ENCODE measurements around the gene HNRNPH1.

- PRO-cap, 6 experiments = no peak in any of the 6 experiments
- RAMPAGE, long total RNA, 2 experiments = no peak in any of the 2 experiments
- RRBS = no CpG with 5 or more reads among the region's 19 CpGs
Measured at GRCh38 chr5:177610889-177612035, 11.3 kb downstream of the B4GALT7 start.

GRCh38 chr5:177617637-177618502 is 17.9 kb downstream of the B4GALT7 start:
- PRO-cap, 6 experiments = no peak in any of the 6 experiments
- RAMPAGE, long total RNA, 2 experiments = no peak in any of the 2 experiments
- RRBS = no CpG with 5 or more reads among the region's 6 CpGs

- PRO-cap, 6 experiments = no peak in any of the 6 experiments
- RAMPAGE, long total RNA, 2 experiments = no peak in any of the 2 experiments
Measured at GRCh38 chr5:177633600-177633976, 33.7 kb downstream of the B4GALT7 start.

GRCh38 chr5:177638077-177638746 is 38.3 kb downstream of the B4GALT7 start:
- PRO-cap, 6 experiments = no peak in any of the 6 experiments
- RAMPAGE, long total RNA, 2 experiments = no peak in any of the 2 experiments
- RRBS = no CpG with 5 or more reads among the region's 11 CpGs

DNA sequence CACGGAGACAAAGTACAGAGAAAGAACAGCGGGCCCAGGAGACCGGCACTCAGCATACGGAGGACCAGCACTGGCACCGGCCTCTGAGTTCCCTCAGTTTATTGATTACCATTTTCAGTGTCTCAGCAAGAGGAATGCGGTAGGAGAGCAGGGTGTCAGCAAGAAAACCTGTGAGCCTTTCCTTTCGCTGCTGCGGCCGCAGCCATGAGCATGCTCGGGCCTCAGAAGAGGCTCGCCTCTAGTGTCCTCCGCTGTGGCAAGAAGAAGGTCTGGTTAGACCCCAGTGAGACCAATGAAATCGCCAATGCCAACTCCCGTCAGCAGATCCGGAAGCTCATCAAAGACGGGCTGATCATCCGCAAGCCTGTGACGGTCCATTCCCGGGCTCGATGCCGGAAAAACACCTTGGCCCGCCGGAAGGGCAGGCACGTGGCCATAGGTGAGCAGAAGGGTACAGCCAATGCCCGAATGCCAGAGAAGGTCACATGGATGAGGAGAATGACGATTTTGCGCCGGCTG is 57.9 kb upstream of the N4BP3 start:
- PRO-cap, 6 experiments = no peak in any of the 6 experiments
- RAMPAGE, long total RNA, 2 experiments = start-site peak on the plus strand in 1 of 2 experiments, centred at position 179 of the sequence, 8 reads per replicate
- RRBS = 86% methylated on average over 2 of the region's 28 CpGs

- PRO-cap, 6 experiments = no peak in any of the 6 experiments
- RAMPAGE, long total RNA, 2 experiments = no peak in any of the 2 experiments
- RRBS = no CpG with 5 or more reads among the region's 13 CpGs
Measured at GRCh38 chr5:178107969-178108848, 5.1 kb upstream of the N4BP3 start.

DNA sequence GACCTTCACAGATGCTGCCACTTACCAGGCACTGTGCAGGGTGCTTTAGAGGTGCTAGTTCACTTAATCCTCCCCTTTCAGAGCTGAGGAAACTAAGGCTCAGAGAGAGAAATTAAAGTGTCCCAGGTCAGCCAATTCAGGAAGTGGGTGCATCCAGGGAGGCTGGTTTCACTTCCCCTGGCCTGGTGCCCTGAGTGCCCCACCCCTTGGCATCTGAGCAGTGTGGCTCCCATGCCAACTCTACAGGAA is 4.5 kb upstream of the N4BP3 start:
- PRO-cap, 6 experiments = no peak in any of the 6 experiments
- RAMPAGE, long total RNA, 2 experiments = no peak in any of the 2 experiments

GRCh38 chr5:178148392-178149575 is 4.9 kb downstream of the NHP2 start:
- PRO-cap, 6 experiments = no peak in any of the 6 experiments
- RAMPAGE, long total RNA, 2 experiments = no peak in any of the 2 experiments
- RRBS = no CpG with 5 or more reads among the region's 13 CpGs

DNA sequence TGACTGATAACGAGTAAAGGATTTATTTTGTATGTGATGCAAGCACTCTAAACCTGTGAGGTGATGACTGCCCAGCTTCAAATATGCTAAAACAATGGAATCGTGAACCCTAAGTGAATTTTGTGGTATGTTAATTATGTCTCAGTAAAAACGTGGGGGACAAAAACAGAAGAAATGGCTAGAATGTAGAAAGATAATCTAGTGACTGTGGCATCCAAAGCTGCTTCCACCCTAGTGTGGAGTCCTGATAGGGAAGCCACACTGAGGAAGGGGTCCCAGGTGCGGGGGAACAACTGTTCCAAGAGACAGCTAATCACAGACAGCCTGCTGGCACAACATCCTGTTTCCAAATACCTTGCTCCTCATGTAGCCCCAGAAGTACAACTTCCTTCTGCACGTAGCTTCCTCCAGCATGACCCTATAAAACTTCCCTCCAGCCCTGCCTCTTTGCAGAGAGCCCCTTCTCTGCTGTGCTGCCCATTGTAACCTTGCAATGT is 5.0 kb downstream of the GMCL2 start:
- PRO-cap, 6 experiments = no peak in any of the 6 experiments
- RAMPAGE, long total RNA, 2 experiments = no peak in any of the 2 experiments
- RRBS = no CpG with 5 or more reads among the region's 5 CpGs

DNA sequence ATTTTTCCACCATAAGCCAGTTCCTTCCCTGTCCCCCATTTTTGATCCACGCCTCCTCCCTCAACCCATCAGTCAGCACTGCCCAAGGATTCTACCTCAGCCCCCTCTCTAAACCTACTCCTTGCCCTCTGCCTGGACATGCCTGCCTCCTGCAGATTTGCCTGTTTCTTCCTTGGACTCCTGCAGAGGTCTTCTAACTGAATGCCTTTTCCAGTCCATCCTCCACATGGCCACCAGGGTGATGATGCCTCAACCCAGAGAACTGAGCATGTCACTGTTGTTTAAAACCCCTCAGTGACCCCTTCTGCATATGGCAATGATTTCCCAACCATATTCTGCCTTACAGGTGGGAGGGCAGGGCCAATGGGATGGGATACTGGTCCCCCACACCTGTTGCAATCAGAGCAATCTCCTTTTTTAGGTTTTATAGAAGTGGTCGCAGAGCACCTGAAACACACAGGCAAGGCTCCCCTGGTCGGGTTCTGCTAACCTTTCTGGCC is 9.4 kb downstream of the PHYKPL start:
- PRO-cap, 6 experiments = no peak in any of the 6 experiments
- RAMPAGE, long total RNA, 2 experiments = no peak in any of the 2 experiments
- RRBS = no CpG with 5 or more reads among the region's 3 CpGs

- PRO-cap, 6 experiments = peak in 3 of 6 experiments; most common plus-strand start chr5:178397019 (in 2); most common minus-strand start chr5:178396890 (in 3)
- RAMPAGE, long total RNA, 2 experiments = no peak in any of the 2 experiments
- RRBS = no CpG with 5 or more reads among the region's 14 CpGs
Measured at GRCh38 chr5:178396768-178397132, 164.1 kb upstream of the PHYKPL start.

DNA sequence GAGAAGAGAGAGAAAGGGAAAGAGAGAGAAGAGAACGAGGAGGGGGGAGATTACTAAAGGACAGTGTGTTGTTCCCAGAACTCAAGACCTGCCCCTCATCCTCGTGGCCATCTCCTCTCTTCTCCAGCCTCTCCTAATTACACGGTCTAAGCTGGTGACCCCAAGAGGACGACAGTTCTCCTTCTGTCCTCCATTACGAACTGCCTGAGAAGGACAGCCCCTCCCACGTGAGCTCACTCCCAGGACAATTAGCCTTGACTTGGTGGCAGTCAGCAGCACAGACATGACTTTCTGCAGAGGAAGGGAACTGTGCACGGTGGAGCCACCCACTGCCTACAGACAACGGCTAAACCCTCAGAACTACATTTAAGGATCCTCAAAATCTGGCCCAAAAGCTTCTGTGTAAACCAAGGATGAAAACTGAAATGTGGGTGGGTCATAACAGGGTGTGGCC is 99.0 kb downstream of the COL23A1 start:
- PRO-cap, 6 experiments = no peak in any of the 6 experiments
- RAMPAGE, long total RNA, 2 experiments = no peak in any of the 2 experiments
- RRBS = no CpG with 5 or more reads among the region's 8 CpGs

- PRO-cap, 6 experiments = peak in 5 of 6 experiments; most common plus-strand start chr5:178542703 (in 1); most common minus-strand start chr5:178542517 (in 5)
- RAMPAGE, long total RNA, 2 experiments = no peak in any of the 2 experiments
- RRBS = no CpG with 5 or more reads among the region's 7 CpGs
Measured at GRCh38 chr5:178542396-178542973, 47.7 kb downstream of the COL23A1 start.

- PRO-cap, 6 experiments = peak in 1 of 6 experiments; most common minus-strand start chr5:178642473 (in 1)
- RAMPAGE, long total RNA, 2 experiments = no peak in any of the 2 experiments
- RRBS = no CpG with 5 or more reads among the region's 2 CpGs
Measured at GRCh38 chr5:178642339-178642610, 15.4 kb upstream of the CLK4 start.

DNA sequence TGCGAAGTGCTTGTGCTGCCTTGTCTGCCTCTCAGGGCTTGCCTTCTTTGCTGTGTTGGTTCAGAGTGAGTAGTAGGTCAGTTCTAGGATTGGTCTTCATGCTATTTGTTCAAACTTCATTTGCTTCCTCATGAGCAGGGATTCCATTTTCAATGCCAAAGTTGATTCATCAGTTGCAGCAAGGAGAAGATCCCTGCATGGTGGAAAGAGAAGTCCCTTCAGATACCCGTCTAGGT is 16.7 kb downstream of the ZNF354C start:
- PRO-cap, 6 experiments = no peak in any of the 6 experiments
- RAMPAGE, long total RNA, 2 experiments = no peak in any of the 2 experiments
- RRBS = no CpG with 5 or more reads among the region's 2 CpGs

DNA sequence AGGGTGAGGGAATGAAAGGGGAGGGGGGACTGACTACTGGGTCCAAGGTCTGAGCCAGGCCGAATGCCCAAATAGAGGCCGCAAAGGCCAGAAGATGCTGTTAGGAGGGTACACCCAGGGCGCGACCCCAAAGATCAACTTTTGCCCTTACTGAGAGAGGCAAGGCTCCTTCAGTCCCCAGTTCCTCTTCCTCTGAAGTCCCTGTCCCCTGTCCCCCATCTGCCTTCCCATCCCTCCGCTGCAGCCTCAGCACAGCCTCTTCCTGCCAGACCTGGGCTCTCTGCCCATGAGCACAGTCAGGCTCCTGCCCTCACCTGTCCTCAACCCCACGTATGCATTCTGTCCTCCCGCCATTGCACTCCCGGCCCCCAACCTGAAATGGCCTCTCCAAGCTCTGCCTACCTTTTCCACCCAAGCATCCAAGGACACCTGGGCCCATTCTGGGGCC is 652 bp upstream of the ADAMTS2 start:
- PRO-cap, 6 experiments = peak in 1 of 6 experiments; most common minus-strand start position 194 of the sequence (in 1)
- RAMPAGE, long total RNA, 2 experiments = no peak in any of the 2 experiments
- RRBS = no CpG with 5 or more reads among the region's 8 CpGs

GRCh38 chr5:179378485-179379255 is 33.4 kb upstream of the ADAMTS2 start:
- PRO-cap, 6 experiments = no peak in any of the 6 experiments
- RAMPAGE, long total RNA, 2 experiments = no peak in any of the 2 experiments
- RRBS = 41% methylated on average over 1 of the region's 14 CpGs

- PRO-cap, 6 experiments = peak in 6 of 6 experiments; most common plus-strand start chr5:179530864 (in 3); most common minus-strand start chr5:179530744 (in 3)
- RAMPAGE, long total RNA, 2 experiments = start-site peak on the minus strand in 2 of 2 experiments, at chr5:179530684-179530740 at its widest, 13 to 18 reads per replicate
- RRBS = 5% methylated on average over 31 of the region's 54 CpGs
Measured at GRCh38 chr5:179530331-179531136, 19.8 kb upstream of the RUFY1 start.

GRCh38 chr5:179623541-179624091 is at the start of gene HNRNPH1:
Gene HNRNPH1 (minus strand): TSS chr5:179623671.
- PRO-cap, 6 experiments = peak in 6 of 6 experiments; most common plus-strand start chr5:179623976 (in 3); most common minus-strand start chr5:179623669 (in 6)
- RAMPAGE, long total RNA, 2 experiments = start-site peak on the minus strand in 2 of 2 experiments, at chr5:179623636-179623674 at its widest, 273 to 291 reads per replicate
- RRBS = 2% methylated on average over 5 of the region's 46 CpGs

DNA sequence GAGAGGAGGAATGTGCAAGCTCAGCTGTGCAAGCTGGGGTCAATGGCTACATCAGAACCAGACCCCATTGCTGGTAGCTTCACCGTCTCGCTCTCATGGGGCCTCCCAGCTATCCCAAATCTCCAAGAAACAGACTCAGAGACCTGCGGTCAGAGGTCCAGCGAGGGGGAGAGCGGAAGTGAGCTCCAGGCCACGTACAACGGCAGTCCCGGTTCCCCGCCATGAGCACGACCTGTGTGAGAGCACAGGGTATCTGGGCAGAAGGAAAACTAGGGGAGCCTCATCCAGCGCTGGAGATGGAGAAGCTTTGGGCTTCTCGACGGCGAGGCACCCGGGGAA is 23.3 kb downstream of the CBY3 start:
- PRO-cap, 6 experiments = no peak in any of the 6 experiments
- RAMPAGE, long total RNA, 2 experiments = no peak in any of the 2 experiments
- RRBS = no CpG with 5 or more reads among the region's 15 CpGs